ENCODE measurements around the genes SS18, DSG2 and B4GALT6.

GRCh38 chr18:25466981-25467835, 115.2 kb upstream of the ZNF521 start:
- PRO-cap = no peak

GRCh38 chr18:26089486-26090788, at the start of gene SS18:
SS18 (minus strand) TSS chr18:26090613.
- PRO-cap = bidirectional peak, plus-strand start at chr18:26090899, minus-strand start at chr18:26090597

GRCh38 chr18:26458459-26459151, 89.7 kb downstream of the KCTD1 start:
- PRO-cap = no peak

GRCh38 chr18:26575056-26575731, 26.8 kb upstream of the KCTD1 start:
- PRO-cap = no peak

- PRO-cap = no peak
Measured at GRCh38 chr18:27142550-27143448, 42.3 kb downstream of the CHST9 start.

- PRO-cap = no peak
Measured at GRCh38 chr18:27921733-27922591, 255.0 kb downstream of the CDH2 start.

DNA sequence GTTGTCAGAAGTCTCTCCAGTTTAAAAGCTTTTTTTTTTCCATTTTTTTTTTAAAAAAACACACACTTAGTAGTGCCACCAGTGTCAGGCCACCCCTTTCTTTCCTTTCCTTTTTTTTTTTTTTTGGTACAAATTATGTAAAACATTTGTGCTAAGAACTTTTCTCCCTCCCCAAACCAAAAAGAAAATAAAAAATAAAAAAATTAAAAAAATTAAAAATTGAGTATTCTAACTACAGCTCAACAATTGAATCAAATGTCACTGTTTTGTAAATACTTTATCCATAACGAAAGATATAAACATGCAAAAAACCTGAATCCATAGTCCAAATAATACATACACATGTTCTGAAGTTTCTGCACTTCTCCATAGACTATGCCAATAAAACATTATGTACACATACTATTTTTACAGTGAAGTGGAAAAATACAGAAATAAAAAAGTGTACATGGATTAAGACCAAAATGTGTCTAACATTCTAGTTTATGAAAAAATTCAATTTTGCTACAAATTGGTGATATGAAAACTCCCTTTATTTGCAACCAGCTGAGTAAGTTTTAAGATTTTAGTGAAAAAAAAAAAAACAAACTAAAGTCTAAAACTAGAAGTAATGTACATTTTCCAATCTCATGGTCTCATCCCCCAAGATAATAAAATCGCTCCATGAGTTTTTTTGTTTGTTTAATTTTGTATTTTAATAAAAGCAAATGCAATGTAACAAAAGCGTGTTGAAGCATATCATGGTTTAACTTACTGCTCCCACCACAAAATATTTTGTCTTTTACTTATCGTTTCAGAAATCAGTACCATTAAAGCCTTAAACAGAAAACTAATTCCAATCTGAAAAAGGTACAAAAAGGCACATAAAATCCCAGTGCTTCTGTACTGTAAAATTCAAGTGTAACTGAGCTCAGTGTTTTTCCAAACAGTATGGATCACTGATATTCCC, 225.6 kb downstream of the CDH2 start:
- PRO-cap = no peak

GRCh38 chr18:27989991-27990429, 186.9 kb downstream of the CDH2 start:
- PRO-cap = no peak

DNA sequence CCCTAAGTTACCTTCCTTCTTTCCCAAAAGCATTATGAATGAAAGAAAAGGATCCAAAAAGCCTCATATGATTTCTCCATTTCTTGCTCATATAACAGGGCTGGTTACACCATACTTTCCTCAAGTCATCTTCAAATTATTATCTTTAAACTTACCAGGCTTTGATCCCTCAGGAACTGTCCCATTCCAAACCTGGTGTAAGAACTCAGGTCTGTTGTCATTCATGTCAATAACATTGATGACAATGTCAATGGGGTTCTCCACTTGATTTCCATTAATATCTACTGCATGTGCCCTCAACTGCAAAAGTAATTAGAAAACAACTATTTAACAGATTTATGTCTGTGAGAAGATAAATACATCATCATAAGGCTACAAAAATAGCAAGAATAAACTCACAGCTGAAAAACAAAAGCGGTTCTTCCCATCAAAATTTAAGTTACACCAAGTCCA, 171.2 kb downstream of the CDH2 start:
- PRO-cap = no peak

DNA sequence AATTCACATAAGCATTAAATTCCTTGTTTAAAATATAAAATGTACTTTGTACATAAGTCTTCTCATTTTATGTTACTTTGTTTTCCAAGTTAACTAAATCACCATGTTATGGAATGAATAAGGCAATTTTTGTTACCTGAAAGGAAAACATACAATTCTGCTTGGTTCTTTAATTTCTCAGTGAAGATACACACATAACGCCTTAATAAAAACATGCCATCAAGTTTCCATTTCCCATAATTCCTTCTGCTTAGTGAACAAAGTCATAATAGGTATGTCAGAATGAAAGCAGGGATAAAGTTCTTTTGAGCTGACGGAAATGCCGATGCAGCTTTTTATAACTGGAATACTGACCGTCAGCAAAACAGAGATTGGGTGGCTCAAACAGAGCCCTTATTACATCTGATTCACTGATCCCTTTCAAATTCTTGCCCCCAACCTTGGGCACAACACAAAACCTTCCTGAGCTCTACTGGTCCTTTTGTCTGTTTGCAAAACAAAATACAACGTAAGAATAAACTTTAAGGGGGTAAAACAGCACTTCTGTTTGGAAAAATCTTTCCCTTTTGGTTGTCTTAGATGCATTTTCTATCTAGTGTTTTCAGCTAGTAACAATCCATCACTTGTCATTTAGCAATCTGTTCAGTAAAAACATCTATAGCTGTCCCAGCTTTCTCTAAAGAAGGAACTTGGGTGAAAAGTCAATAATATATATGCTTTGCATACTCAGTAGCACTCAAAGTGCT, 140.4 kb downstream of the CDH2 start:
- PRO-cap = no peak

DNA sequence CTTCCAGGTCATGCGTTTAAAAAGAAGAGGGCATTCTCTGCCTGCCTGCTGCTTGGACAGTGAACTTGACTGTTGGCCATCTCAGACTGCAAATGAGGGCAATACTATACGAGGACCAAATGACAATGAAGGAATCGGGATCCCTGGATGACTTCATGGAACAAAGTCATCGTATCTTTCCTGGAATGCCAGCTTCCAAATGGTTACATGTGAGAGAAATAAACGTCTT, 57.2 kb downstream of the CDH2 start:
- PRO-cap = no peak

DNA sequence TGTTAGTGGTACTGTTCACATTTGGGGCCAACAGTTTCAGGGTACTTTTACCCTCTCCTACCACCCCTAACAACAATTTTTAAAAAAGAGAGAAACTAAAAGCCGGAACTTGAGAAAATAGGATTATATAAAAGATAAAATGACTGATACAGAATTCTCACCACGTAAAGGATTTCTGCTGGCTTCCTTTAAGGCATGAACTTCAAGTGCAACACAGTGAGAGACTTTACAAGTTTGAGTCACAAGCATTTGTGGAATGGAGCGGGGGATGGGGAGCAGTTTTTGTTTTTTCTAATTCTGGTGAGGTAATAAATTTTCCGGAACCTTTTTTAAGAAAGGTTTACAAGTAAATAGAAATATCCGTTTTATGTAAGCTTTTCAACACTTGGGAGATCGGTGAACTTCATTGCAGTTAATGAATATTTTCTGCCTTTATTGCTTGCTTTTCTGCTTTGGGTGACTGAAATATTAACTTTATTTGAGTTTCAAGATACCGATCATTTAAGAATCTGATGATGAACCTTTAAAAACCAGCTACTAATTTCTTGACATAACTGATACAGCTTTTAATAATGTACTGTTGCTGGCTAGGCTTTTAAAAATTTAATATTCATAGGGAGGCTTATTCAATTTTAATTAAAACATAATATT, 1.9 kb upstream of the CDH2 start:
- PRO-cap = no peak

- PRO-cap = no peak
Measured at GRCh38 chr18:28422280-28422785, 245.4 kb upstream of the CDH2 start.

GRCh38 chr18:28715789-28716113, 538.8 kb upstream of the CDH2 start:
- PRO-cap = no peak

GRCh38 chr18:29163833-29164436, 987.0 kb upstream of the CDH2 start:
- PRO-cap = no peak

GRCh38 chr18:31103036-31103523, 859 bp upstream of the DSC2 start:
- PRO-cap = no peak

DNA sequence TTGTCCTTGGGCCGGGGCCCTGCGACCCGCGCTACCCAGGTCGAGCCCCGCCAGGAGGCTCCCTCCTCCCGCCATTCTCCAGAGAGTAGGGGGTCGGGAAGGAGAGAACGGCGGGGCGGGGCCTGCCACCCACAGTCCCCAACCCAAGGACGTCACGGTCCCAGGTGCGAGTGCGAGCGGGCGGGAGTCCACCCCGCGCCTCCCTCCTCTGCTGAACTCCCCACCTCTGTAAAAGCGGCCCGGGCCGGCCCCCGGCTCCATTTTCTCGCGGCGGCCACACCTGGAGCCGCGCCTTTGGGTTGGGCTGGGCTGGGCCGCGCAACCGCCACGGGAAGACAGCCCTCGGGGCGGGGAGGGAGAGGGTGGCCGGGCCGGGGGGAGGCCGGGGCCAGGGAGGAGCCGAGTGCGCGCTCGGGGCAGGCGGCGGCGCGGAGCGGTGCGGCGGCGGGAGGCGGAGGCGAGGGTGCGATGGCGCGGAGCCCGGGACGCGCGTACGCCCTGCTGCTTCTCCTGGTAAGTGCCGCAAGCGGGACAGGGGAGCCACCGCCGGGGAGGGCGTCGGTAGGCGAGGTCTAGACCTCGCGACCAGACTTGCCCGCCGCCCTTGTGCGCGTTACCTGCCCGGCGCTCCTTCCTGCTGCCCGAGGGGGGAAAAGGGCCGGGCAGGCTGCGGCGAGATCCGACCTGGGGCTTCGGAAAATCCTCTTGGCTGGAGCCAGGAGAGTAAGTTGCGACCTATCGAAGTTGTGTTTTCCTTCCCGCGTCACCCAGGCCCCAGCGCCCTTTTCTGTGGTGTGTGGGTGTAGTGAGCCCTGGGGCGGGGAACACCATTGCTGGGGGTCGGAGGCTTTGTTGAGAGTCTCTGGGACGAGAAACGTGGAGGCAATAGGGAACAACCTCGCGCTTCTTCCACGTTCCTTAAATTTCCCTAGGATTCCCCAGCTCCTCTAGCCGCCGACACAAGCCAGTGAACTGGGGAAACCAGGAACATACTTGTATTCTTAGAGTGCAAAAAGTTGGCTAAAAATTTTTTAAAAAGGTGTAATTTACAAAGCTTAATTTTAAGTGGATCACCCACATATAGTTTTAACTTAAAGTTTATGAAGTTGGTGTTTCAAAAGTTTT, at the start of gene DSG2:
Gene DSG2 (plus strand): TSS at position 394 of the 1,125 bp plus-strand sequence.
- PRO-cap = no peak

DNA sequence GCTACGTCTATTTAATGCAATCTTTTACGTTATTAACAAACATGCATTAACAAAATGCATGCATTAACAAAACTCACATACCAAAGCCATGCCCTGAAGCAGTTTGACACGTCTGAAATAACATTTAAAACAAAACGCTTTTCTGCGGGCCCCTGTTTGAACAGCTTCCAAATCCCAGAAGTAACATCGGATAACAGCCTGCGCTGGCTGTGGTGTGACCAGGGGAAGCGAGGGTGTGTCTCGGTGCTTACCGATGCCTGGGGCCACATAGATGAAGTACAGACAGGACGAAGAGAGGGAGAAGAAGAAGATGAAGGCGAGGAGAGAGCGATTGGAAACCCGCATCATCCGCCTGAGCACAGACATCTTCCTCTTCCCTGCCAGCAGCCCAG, 324 bp downstream of the B4GALT6 start:
- PRO-cap = no peak

DNA sequence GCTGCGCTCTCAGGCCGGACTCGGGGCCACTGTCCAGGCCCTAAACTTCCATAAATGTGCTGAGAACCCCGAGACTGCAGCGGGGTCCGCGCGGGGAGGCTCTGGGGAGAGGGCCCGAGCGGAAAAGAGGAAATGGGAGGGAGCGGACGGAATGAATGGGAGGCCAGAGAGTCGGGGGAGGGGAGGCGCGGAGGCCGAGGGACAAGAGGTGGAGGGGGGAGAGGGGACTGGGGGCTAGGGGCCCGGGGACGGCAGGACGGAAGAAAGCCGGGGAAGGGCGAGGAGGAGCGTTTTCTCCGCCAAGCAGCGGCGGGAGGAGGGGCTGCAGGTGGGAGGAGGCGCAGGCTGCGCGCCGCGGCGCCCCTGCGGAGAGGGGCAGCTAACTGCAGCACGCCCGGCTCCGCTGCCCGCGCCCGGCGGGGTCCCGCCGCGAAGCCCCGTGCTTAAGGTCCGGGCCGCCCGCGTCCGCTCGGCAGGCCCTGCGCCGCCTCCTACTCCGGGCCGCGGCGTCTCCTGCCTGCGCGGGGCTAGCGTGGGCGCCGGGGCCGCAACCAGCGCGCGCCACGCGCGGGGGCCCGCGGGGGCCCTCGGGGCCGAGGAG, at the start of gene B4GALT6:
Gene B4GALT6 (minus strand): TSS at position 129 of the 601 bp plus-strand sequence.
- PRO-cap = no peak

DNA sequence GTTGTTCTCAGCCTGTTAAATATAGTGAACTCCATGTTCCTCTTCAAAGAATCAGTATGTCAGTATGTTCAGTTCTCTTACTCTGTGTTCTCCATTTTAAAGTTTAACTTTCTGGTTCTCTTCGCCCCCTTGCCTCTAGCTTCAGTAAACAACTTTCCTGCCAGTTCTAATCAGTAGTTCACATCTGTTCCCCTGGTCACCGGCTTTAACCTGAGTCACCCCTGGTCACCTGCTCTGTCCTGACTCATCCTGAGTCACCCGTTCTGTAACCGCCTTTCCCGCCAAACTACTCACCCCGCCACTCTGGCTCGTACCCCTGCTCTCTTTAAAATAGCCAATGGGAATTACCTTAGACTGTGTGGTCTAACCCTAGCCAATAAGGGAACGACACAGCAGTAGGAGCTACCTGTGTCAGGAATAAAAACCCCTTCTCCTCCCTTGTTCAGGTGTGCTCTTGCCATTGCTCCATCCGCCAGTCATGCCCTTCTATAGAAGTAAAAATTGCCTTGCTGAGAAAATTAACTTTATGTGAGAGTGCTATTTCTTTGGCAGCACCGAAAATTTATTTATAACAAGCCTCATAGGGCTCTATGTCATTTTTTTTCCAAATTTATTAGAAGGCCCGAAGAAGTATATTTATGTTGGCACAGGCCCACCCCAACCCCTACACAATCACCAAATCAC, 21.7 kb downstream of the SLC25A52 start:
- PRO-cap = no peak